A375 (cell line): ENCODE measurements around the gene LIMK1.

DNA sequence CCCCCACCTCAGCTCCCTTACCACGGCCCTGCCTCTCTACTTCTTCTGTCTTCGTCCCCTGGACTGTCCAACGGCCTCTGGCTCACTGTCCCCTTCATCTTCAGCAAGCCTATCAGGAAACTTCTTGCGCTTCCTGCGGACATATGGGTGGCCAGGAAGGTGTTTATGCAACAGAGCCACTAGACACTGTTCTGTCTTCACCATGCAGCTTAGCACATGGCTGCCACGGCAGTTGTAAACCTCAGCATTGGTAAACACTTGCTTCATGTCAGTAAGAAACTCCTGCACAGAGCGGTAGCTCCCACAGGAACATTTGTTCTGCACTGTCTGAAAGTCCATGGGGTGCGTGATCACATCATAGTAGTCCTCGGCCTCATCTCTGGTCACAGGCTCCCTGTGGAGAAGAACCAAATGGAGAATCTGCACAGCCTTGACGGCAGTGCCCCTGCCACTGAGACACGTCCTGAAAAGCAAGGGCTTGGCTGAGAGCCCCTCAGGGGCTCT is 8.6 kb downstream of the FZD9 start:
- RAMPAGE, long total RNA = no peak

DNA sequence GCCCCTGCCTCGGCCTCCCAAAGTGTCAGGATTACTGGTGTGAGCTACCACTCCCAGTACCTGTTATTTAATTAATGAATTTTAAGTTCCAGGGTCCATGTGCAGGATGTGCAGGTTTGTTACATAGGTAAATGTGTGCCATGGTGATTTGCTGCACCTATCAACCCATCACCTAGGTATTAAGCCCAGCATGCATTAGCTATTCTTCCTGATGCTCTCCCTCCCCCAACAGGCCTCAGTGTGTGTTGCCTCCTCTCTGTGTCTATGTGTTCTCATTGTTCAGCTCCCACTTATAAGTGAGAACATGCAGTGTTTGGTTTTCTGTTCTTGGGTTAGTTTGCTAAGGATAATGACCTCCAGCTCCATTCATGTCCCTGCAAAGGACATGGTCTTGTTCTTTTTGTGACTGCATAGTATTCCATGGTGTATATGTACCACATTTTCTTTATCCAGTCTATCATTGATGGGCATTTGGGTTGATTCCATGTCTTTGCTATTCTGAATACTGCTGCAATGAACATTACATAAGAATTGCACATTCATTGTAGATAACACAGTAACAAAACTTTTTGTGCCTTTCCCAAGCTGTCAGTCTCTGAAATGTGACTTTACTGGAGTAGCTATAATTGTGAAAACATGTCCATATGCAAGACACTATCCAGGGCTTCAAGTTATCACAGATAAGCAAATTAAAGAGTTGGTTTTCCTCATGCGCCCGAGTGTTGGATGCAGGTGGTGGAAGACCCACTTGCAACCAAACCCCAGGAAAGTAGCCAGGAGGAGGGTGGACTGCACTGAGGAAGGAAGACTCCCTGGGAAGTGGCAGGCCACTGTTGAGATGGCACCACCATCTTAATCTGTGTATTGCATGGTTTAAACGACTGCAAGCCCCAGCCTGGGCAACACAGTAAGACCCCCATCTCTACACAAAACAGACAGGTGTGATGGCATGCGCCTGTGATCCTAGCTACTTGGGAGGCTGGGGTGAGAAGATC is 9.2 kb upstream of the BCL7B start:
- RAMPAGE, long total RNA = no peak

DNA sequence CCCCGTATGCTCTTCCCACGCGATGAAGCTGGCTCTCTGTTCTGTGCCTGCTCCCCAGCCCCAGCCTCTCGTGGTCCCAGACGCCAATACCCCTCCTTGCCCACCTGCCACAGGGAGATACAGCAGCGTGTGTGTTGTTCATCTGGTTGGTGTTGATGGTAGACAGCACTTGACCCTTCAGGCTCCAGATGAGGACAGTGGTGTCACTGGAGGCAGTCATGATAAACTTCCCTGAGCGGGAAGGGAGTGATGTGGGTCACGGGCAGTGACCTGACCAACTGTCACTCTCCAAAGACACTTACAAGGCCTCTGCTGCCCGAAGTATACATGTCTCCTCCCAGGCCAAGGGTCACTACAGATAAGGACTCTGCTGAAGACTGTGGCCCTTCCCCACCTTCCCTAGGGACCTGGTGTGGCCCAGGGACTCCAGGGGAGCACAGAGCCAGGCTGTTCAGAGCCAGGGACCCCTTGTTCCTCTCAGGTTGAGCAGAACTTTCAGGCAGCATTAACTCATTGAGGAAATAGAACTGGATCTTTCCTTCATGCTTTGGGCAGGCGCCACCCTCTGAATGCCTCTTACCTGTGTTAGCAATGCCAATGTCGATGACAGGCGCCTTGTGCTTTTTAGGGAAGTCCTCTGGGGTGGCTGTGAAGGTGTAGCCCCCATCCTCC is 5.5 kb downstream of the TBL2 start:
- RAMPAGE, long total RNA = no peak

- RAMPAGE, long total RNA = no peak
Measured at GRCh38 chr7:73600317-73601103, 22.1 kb upstream of the TBL2 start.

GRCh38 chr7:73682235-73682724 is 973 bp downstream of the DNAJC30 start:
- RAMPAGE, long total RNA = no peak

DNA sequence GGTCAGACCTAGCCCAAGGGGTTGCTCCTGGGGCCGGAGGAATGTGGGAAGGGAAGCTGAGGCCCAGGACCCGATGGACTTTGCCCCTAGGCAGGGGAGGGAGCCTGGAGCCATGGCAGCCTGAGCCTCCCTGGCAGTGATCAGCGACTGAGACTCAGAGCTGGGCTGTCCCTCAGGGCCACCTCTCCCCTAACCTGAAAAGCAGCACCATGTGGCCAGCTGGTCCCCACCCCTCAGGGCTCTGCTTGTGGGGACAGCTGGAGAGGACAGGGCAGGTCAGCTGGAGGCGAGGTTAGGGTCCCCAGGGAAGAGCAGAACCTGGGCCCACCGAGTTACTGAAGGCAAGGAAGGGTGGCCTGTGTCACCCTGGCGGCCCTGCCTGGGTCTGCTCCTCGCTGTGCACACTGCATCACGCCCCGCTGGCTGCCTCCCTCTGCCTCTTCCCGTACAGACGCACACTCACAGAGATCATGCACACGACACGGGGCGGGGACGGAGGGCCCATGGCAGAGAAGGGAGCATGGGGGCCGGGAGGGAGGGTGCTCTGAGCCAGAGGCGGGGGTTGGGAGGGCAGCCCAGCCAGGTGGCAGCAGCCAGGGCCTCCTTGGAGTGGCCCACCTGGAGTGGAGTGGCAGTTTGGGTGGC is 16.5 kb downstream of the BUD23 start:
- RAMPAGE, long total RNA = no peak

DNA sequence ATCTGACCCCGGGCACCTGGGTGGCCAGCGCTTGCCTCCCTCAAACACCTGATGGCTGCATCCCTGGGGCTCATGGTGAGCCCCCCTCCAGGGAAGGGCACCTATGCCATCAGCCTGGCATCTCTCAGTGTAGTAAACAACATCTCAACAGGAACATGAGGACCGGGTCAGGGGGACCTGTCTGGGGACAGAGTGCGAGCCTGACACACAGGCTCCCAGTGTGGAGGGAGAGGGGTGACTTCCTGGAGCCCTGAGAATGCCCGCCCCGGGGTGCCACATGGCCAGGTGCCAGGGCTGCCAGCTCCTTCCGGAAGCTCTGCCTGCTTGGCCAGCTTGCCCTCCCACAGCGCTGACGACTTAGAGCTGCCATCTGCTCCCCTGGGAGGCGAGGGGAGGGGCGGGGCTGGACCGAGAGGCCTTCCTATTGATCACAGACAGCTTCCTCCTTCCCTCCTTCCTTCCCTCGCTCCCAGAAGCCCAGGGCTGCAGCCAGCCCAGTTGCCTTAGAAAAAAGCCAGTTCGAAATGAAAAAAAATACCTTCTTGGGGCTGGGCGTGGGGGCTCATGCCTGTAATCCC is 12.3 kb downstream of the STX1A start:
- RAMPAGE, long total RNA = no peak

GRCh38 chr7:73741480-73742103 is 3.0 kb upstream of the ABHD11 start:
- RAMPAGE, long total RNA = no peak

GRCh38 chr7:73793413-73794060 is 23.5 kb upstream of the CLDN3 start:
- RAMPAGE, long total RNA = no peak

- RAMPAGE, long total RNA = no peak
Measured at GRCh38 chr7:74026540-74027206, 1.3 kb upstream of the ELN start.

- RAMPAGE, long total RNA = no peak
Measured at GRCh38 chr7:74059606-74060746, 23.6 kb upstream of the LIMK1 start.

DNA sequence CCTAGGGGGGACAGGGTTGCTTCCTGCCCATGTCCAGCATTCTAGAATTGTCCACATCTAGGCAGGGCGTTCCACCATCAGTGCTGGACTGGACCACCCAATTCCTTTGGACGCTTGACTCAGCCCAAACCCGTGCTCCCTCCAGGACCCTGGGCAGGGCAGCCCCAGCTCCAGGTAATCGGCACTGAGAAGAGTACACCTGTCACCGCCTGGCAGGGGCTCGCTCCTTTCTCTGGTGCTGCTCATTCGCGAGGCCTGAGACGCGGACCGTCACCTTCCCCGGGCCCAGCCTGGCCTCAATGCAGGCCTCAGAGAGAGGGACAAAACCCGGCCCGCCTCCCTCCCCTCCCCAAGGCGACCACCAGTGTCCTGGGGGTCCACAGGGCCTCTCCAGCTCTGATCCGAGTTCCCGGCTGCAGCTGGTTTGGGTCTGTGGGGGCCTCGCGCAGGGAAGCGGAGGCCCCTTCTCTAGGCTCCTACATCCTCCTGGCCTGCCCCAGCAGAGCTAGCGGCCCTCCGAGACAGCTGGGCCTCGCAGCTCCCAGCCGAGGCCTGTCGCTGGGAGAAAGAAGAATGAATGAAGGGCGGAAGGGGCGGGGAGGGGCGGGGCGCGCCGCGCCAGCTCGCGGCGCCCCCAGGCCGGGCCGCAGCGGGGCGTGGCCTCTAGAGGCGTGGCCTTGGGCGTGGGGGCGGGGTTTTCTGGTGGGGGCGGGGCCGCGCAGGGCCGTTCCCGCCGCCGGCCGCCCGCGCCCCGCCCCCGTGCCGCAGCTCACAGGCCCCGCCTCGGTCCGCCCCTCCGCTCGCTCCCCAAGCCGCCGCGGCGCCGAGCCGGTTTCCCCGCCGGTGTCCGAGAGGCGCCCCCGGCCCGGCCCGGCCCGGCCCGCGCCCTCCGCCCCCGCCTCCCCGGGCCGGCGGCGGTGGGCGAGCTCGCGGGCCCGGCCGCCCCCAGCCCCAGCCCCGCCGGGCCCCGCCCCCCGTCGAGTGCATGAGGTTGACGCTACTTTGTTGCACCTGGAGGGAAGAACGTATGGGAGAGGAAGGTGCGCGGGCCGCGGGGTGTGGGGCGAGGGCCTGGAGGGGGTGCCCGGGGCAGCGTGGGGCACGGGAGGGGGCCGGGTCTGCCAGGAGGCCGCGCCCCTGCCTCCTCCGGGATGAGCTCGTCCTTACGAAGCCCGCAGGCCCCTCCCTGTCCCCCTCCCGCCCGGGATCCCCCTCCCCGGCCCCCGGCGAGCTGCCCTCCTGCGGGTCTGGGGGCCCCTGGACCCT is at the start of gene LIMK1:
Gene LIMK1 (plus strand): TSS at position 799 of the 1,266 bp plus-strand sequence.
- RAMPAGE, long total RNA = no peak

- RAMPAGE, long total RNA = no peak
Measured at GRCh38 chr7:74133641-74134103, 40.5 kb upstream of the EIF4H start.

DNA sequence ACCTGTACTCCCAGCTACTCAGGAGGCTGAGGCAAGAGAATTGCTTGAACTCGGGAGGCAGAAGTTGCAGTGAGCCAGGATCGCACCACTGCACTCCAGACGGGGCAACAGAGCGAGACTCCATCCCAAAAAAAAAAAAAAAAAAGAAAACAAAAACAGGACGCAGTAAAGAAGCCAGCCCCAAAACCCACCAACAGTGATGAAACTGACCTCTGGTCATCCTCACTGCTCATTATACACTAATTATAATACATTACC is 40.1 kb upstream of the EIF4H start:
- RAMPAGE, long total RNA = no peak

GRCh38 chr7:74174455-74175247 is 495 bp downstream of the EIF4H start:
- RAMPAGE, long total RNA = no peak

- RAMPAGE, long total RNA = no peak
Measured at GRCh38 chr7:74189183-74190031, 15.3 kb downstream of the EIF4H start.

GRCh38 chr7:74287318-74287720 is 1.9 kb upstream of the CLIP2 start:
- RAMPAGE, long total RNA = no peak

GRCh38 chr7:74365023-74365664 is 75.9 kb downstream of the CLIP2 start:
- RAMPAGE, long total RNA = no peak

DNA sequence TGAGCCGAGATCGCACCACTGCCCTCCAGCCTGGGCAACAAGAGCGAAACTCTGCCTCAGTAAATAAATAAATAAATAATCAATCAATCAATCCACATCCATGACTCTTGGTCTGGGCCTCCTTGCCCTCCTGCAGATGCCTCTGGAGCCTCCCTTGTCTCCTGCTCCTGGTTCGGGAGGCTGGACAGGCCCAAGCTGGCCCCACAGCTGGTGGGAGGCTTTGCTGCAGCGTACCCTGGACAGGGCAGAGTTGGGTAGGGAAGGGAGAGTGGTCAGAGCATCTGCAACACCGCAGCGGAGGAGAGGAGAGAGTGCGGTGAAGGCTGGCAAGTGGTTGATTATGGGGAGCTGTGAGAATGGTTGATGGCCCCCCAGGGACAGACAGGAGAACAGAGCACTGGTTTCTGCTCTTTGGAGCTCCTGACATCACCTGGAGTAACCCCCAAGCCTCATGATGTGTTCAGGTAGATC is 19.0 kb downstream of the GTF2IRD1 start:
- RAMPAGE, long total RNA = no peak

DNA sequence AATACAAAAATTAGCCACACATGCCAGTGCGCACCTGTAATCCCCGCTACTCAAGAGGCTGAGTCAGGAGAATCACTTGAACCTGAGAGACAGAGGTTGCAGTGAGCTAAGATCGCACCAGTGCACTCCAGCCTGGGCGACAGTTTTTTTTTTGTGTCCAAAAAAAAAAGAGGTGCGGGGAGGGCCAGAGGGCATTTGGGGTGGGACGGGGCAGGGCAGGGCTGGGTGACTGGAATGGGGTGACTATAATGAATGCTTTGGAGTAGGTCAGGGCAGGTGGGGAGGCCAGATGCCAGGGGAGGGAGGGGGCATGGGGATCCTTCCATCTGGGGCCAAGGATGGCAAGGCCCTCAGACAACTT is 23.5 kb downstream of the GTF2IRD1 start:
- RAMPAGE, long total RNA = no peak